Smooth muscle cell (in vitro differentiated cells): ENCODE measurements around the genes LACRT and OR6C75.

GRCh38 chr12:54285056-54285679 is 4.6 kb downstream of the HNRNPA1 start:
- RAMPAGE, long total RNA = no peak

- RAMPAGE, long total RNA = no peak
Measured at GRCh38 chr12:54286694-54287293, 6.3 kb downstream of the HNRNPA1 start.

- RAMPAGE, long total RNA = no peak
Measured at GRCh38 chr12:54298972-54299564, 1.7 kb downstream of the NFE2 start.

DNA sequence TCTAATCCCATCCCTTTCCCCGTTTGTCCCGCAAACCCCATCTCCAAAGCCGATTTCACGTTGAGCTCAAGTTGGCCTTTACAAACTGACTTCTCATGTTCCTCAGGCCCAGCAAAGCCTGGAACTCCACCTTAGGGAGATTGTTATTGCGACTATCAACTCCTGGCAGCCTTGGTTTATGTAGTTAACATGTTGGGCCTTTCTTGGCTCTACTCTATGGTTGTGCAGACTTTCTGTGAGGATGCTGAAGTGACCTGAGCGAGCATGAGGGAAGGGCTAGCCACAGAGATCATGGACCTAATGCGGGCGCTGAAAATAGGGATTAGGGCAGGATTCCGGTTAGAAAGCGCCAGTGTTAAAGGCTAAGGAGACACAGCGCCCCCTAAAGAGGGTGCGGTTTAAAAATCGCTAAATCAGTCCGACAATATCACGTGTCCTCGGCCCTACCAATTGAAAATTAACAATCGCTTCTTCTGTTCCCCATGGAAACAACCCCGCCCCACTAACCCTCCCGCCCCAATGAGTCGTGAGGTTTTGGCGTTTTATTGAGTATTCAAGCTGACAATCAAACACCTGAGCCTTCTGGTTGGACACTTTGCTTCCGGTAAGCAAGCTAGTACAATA is 403 bp upstream of the COPZ1 start:
- RAMPAGE, long total RNA = no peak

GRCh38 chr12:54355386-54356012 is 8.8 kb downstream of the GPR84 start:
- RAMPAGE, long total RNA = no peak

GRCh38 chr12:54402714-54404068 is 15.9 kb downstream of the ITGA5 start:
- RAMPAGE, long total RNA = no peak

GRCh38 chr12:54405084-54405626 is 13.9 kb downstream of the ITGA5 start:
- RAMPAGE, long total RNA = no peak

DNA sequence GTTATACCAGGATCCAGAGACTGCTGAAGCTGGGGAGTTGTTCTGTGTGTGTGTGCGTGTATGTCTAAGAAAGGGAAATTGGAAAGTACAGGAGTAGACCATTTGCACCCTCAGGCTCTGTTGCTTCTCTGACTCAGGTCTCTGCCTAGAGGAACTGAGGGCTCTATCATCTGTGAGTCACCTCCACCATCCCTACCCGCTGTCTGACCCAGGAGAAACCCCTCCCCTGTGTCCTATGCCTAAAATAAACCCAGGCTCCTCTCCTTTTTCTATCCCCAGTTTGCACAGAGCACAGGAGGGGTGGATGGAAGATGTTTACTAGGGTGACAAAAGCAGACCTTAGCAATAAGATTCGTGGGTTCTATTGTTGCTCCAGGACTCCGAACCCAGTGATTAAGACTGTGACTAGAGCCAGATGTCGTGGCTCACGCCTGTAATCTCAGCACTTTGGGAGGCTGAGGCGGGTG is 4.2 kb upstream of the ITGA5 start:
- RAMPAGE, long total RNA = no peak

DNA sequence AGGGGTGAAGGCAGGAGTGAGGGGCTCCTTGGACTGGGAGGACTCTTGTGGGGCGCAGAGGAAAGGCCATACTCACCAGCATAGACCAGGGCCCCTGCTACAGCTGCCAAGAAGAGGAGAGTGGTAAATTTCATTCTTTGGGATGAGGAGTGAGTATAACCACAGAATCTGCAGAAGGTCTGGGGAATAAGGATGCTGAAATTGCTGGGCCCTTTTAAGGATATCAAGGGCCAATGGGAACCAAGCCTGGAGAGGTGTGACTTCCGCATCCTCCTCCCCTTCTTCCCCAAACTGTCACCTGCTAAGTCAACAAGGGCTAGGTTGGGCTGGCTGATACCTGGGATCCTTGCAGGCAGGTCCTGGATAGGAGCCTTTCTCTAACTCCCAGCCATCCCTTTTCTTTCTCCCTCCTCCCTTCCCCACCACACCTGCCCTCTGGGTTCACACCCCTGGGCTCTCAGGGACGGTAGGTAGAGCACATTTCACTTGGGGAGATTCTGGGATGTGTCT is at the start of gene LACRT:
LACRT (minus strand) TSS at position 188 of the 510 bp plus-strand sequence.
- RAMPAGE, long total RNA = no peak

DNA sequence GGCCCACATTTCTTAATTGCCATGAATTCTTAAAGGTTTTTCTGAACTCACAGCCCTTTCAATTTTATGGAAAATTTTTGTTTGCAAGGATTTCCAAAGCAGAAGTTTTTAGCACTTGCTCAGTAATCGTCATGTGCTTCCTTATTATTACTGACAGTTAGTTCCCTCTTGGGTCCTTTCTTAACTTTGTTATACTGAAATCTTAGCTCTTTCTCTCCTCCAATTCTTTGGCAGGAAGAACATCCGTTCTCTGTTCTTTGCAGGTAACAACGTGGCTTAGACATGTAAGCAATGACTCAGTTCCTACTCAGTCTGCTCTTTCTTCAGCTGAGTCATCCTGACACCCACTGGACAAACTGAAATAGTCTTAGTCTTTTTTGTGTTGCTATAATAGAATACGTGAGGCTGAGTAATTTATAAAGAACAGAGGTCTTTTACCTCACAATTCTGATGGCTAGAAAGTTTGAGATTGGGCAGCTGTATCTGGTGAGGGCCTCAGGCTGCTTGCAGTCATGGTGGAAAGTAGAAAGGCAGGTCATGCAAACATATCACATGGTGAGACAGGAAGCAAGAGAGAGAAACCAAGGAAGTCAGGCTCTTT is 49.3 kb downstream of the TESPA1 start:
- RAMPAGE, long total RNA = no peak

GRCh38 chr12:55166773-55167515 is 40.7 kb downstream of the OR9K2 start:
- RAMPAGE, long total RNA = no peak

- RAMPAGE, long total RNA = no peak
Measured at GRCh38 chr12:55362650-55363241, at the start of gene OR6C75. OR6C75 (plus strand) TSS chr12:55362975.

GRCh38 chr12:55708311-55708649 is 576 bp upstream of the ITGA7 start:
- RAMPAGE, long total RNA = no peak

DNA sequence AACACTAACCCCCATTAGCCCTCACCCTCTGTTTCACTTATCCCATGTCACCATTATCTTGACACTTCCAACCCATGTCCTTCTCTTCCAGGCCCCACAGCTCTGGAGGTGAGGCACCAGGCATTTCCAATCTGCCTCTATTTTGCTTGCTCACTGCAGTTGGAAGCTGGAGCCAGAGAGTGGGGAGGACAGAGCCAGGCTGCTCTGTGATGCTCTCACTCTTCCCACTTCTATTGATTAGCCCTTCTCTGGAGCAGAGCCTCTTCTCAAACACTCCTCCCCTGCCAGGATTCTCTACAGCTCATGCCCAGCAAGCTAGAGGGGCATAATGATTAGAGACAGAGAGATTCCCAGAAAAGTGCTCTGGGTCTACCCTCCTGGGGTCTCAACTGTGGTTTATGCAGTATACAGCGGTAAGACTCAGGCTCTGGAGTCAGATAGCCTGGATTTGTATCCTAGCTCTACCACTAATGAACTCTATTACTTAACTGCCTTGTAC is 2.8 kb upstream of the BLOC1S1 start:
- RAMPAGE, long total RNA = no peak

- RAMPAGE, long total RNA = no peak
Measured at GRCh38 chr12:55772250-55772742, 29.4 kb downstream of the GDF11 start.

GRCh38 chr12:55828025-55828590 is 1.3 kb downstream of the DNAJC14 start:
- RAMPAGE, long total RNA = no peak

DNA sequence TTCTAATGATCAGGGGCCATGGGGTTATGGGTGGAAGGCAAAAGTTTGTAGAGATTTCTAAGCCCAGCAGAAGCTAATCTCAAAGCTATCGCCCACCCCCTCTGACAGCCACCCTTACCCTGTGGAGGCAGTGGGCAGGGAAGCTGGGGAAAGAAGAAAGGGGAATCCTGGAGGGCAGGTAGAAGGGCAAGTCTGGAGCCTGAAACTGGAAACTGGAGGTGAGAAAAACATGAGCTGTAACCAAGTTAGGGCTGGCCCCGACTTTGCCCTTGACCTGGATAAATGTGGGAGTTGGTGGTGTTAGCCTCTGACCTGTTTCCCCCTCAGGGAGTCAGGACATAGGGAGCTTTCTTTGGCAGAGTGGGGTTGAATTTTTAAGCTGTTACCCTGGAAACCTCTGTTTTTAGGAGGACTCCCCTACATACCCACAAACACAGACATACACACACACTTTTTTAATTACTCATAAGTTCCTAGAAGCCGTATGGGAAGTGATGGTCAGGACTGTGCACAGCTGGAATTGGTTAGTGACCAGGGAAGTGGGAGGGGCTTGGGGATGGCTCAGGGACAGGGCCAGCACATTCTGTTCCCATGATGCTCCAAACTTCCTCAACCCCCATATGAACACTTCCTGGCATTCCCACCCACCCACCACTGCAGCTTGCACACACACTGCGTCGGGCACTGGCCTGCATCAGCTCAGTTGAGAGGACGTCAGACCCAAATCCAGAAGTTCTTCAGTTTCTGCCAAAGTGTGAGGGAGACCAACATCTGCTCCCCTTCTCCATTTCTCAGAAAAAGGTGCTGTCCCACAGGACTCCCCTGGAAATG is 5.0 kb upstream of the MMP19 start:
- RAMPAGE, long total RNA = no peak

GRCh38 chr12:55930090-55930399 is 917 bp upstream of the DGKA start:
- RAMPAGE, long total RNA = no peak

DNA sequence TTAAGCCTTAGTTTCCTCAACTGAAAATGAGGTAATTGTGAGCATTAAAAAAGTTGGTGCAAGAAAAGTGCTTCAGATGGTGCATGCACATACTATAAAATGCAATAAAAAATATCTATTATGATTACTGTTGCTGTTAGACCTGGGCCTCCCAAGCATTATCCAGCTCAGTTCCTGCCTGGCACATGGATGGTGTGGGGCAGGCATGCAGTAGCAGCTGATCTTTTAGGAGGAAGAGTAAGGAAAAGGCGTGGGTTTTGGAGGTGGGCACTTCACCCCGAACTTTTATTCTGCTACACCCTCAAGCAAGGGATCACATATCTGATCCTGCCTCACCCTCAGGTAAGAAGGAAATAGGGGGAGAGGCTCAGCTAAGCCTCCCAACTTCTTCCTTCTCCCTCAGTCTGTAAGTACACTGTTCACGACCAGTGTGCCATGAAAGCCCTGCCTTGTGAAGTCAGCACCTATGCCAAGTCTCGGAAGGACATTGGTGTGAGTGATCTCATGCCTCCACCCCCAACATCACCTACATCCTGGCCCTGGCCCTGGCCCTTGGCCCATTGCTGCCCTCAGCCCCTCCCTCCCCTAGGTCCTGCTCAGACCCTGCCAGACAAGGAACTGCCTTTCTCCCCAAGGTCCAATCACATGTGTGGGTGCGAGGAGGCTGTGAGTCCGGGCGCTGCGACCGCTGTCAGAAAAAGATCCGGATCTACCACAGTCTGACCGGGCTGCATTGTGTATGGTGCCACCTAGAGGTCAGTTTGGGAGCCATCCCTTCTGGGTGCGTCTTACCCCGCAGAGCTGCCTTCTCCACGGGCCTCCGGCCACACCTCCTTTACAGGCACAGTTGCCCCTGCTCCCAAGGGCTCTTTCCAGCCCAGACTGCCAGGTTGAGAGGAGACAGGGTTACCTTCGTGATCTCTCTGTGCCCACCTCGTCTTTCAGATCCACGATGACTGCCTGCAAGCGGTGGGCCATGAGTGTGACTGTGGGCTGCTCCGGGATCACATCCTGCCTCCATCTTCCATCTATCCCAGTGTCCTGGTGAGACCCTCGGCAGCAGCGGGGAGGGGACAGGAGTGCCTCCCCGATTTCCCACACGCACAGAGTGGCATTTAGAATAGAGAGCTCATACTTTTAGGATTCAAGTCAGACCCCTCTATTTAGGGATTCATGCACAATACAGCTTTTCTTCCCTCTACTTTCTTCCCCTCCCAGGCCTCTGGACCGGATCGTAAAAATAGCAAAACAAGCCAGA is 9.1 kb downstream of the DGKA start:
- RAMPAGE, long total RNA = no peak

GRCh38 chr12:55955382-55955887 is 10.4 kb downstream of the PMEL start:
- RAMPAGE, long total RNA = no peak